Measurements from ENCODE around the gene SMIM43.

DNA sequence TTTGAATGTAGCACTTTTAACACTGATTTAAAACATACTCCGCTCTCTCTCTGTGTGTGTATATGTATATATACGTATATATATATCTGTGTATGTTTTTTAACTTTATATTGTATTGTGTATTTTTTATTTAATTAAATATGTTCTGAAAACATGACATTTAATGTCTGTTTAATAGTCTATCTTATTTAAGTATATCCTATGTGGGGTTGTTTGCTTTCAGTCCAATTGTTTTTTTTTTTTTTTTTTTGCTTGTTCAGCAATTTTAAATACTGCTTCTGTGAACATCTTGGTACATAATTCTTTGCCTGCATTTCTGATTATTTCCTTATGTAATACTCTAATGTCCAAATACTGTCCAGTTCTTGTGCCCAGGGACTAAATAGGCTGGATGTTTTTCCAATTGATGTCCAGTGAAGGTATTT lies 45.1 kb upstream of the MAD2L1 start:
- PRO-cap, result no peak

DNA sequence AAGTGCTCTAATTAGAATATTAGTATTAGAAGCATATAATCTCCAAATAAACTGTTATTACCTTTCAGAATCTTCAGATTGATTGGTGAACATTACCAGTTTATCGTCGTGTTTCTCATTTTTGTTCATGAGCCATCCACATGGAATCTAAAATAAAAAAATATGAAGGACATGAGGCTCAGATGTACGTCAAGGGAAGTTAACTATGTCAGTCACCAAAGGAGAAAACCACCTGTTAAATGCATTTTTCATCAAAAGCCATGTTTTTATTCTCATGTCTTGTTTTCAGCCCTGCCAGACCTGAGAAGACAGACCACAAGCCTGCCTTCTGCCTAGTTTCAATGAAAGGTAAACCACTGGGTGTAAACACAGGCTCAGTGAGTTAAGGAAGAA lies 52.2 kb upstream of the TNIP3 start:
- PRO-cap, result no peak

DNA sequence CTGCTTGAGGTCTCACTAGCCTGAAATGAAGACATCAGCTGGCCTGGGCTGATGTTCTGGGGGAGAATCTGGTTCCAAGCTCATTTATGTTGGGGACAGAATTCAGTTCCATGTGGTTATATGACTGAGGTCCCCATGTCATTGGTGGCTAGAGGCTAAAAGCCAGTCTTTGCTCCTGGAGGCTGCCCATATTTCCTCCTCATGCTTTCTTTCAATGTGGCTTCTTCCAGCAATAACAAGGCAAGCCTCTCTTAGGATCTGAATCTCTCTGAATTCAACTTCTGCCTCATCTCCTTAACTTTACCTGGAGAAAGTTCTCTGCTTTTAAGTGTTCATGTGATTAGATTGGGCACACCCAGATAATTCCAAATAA lies 22.0 kb upstream of the QRFPR start:
- PRO-cap, result no peak

- PRO-cap, result no peak
Measured at GRCh38 chr4:121697568-121698097, 853 bp upstream of the ANXA5 start.

DNA sequence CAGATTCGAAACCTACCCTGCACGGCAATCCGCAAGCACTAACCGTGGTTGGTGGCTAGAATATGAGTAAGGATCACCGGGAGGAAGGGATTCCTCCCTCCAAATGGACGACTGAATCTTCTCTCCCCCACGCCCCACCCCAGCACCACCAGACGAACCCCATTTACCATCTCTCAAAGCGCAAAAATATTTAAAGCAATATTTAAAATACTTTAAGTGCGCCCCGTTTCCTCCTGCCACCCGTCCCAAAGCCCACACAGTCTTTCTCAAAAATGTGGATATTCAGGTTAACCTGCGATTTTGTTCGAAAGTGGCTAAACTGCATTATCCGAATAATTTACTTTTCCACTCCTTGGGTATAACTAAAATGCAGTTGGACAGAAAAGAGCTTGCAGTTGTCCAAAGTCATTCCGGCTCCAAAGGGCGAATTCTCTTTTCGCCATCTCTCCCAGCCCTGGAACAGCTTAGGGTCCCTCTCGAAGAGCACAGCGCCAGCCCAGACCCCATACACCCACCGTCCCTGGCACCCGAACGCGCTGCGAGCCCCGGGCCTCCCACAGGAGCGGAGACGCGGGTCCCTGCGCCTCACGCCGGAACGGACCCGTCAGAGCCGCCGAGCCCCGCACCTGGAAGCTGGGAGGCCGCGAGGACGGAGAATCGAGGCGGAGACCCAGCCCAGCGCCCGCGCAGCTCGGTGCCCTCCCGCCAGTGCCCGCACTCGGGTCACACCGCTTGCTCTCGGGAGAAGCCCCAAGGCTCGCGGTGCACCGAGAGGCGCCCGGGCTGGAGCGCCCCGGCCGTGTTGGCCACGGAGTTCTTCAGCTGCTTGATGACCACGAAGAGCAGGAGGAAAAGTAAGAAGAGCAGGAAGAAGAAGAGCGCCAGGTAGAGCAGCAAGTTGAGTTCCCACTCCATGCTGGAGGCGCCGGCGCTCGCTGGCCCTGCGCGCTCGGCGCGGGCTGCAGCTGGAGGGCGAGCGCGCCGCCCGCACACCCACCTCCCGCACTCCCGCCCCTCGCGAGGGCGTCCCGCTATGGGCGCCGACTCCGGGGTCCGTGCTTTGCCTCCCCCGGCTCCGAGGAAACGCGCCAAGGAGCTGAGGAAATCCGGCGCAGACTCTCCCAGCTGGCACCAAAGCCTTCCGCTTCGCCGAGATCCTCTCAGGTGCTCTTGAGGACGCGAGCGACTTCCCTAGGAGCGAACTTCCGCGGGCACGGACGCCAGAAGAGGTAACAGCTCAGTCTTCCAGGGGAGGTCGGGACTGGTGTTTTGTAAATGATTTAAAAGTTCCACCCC lies at the start of gene SMIM43:
Gene SMIM43 (minus strand): TSS at position 974 of the 1,296 bp plus-strand sequence.
- PRO-cap, result no peak

- PRO-cap, result no peak
Measured at GRCh38 chr4:122309223-122309605, 69.6 kb upstream of the ADAD1 start.

DNA sequence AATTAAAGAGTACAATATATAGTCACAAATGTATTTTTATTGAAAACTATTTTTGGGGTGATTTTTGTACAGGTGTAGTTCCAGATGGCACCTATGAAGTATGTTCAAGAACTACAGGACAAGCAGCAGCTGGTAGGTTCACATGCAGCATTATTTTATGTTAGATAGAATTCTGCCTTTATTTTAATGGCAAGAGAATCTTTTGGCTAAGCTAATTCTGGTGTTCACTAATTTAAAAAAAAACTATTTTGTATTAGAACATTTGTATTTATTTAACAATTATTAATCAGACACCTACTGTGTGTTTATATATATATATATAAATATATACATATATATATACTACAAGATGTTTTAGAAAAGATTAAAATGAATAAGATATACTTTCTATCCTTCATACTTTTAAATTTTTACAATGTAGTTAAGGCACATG lies 65.2 kb upstream of the ADAD1 start:
- PRO-cap, result no peak

DNA sequence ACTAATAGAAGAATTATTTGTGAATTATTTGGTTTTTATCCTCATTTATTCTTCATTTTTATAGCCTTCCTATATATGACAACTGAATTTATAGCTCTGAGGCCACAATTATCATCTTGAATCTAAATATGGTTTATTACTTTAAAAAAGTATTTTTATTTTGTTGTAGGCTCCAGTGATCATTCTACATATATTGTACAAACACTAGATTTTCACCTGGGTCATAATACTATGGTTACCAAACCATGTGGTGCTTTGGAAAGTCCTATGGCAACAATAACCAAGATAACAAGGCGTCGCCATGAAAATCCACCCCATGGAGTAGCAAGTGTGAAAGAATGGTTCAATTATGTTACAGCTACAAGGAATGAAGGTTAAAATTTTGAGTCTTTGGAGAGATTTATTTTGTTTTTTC lies 25.2 kb upstream of the ADAD1 start:
- PRO-cap, result no peak

GRCh38 chr4:122361820-122362703 lies 16.7 kb upstream of the ADAD1 start:
- PRO-cap, result no peak

DNA sequence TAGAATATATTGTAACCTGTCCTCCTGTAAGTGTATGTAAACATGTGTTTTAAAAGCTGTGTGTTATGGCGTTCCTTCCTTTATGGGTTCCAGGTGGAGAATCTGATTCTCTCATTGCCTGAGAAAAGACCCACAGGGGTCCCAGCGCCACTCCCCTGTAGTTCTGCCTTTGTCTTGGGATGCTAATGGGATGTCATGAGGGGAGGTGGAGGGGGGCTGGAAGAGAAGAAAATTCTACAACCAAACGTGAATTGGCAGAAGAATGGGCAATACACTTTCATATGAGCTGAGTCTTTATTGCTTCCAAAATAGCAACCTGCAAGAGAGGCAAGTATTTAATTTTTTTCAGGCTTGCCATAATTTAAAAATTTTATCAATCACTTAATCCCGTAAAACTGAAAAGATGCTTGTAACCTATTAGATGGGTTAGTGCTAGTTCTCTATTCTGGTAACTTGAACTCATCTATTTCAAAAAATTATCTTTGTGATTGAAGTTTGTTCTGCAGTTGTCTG lies 1.8 kb downstream of the FGF2 start:
- PRO-cap, result no peak

DNA sequence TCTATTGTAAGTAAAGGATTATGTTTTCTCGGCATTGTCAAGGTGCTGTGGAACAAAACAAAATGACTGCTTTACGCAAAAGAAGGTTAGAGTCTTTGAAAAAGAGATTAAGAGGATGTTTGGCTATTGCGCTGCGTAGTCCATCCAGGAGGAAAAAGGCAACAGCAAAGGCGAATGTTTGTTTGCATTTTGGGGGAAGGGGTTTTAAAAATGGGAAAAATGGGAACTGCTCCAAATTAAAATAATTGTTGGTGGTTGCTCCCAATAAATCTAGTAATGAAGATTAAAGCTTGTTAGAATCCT lies 57.7 kb upstream of the SPRY1 start:
- PRO-cap, result no peak

DNA sequence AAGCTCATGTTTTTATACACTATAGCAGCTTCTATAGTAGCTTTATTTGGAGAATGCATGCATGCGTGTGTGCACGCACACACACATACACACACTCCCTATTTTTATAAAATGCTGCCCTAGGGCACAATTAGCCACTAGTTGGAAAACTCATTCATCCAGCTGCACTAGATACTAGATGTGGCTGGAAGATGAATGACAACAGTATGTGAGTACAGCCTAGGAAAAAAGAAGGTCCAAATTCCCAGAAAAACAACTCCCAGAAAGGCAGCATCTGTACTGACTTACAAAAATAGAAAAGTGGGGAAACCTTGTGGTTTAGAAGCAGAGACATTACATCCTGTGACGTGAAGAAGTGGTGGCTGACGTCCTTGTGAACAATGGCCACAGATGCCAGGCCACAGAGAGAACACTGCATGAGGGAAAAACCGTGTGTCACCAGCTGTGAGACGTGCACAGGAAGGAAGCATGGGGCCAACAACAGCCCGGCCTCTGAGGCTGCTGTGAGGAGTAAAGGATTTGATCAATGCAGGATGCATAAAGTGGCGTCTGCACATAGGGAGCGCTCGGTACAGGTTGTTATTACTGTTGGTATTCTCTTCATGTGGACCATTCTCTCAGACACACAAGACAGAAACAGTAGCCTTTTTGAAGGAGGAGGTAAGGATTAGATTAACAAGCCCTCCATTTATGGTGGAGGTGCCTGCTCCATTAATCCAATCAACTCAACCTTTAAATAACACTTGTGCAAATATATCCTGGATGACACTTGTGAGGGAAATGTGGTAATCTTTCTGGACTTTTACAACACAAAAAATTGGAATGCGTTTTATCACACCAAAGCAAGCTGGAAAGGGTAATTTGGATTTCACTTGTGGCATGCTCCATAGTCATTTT lies 81.3 kb downstream of the SPRY1 start:
- PRO-cap, result no peak

GRCh38 chr4:123504021-123504468 lies 107.5 kb downstream of the SPRY1 start:
- PRO-cap, result no peak

GRCh38 chr4:123788414-123788941 lies 391.9 kb downstream of the SPRY1 start:
- PRO-cap, result no peak

DNA sequence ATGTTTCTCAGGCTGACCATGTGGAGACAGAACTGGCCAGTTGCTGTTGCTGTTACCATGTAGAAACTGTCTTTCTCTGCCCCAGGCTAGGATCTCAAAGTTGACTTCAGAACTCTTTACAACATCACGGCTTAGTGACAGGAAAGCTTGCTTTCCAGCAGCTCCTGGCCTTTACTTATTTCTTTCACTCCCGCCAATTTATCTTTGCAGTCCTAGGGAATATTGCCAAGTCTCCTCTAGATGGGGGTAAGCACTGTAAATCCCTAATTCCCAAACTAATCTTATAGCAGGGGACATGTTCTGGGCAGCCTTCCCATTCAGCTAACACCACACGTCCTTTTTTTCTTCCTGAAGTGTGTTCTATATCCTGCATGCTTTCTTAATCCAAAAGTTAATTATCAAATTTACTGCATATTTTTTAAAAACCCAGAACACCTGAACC lies 631.6 kb downstream of the SPRY1 start:
- PRO-cap, result no peak

GRCh38 chr4:124432322-124432686 lies 280.2 kb downstream of the ANKRD50 start:
- PRO-cap, result no peak

GRCh38 chr4:124940354-124940843 lies 227.9 kb upstream of the ANKRD50 start:
- PRO-cap, result no peak

DNA sequence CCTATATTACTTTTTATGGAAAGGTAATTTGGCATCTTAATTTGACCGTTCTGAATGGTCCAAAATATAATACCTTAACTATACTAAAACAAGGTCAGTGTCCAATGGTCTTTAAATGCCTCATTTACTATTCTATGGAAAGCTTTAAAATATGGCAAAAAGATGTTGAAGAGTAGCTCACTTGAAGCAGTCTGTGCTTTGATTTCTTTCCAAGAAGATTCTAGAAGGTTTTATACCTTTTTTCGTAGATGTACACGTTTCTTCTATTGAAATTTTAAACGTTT lies 1.5 kb downstream of the HSPA4L start:
- PRO-cap, result no peak

DNA sequence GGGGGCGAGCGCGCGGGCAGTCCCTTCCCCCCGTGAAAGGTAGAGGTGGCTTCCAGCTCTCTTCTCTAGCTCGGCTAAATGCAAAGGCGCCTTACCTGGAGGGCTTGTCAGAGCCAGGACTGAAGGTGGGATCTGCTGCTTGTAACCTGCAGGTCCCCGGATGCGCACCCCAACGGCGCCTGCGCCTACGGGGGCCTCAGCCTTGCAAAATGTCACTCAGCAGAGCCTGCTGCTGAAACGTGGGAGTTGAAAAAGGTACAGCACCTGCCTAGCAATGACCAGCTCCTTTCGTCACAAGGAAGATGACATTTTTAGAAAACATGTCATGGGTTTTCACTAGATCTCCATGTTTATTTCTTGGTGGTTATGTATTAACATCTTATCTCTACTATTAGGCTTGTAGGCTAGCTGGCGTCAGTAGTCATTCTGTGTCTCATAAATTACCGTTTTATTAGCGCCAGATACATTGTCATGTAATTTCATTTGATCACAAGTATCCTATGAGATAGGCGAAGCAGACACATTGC lies 659 bp downstream of the ABHD18 start:
- PRO-cap, result no peak

GRCh38 chr4:128241456-128242075 lies 46.0 kb downstream of the PGRMC2 start:
- PRO-cap, result no peak

Measured in ascending aorta (tissue), 1 donor.